Fibroblast of the aortic adventitia (primary cell): ENCODE data around the genes GADL1, CMTM7 and CCR4.

DNA sequence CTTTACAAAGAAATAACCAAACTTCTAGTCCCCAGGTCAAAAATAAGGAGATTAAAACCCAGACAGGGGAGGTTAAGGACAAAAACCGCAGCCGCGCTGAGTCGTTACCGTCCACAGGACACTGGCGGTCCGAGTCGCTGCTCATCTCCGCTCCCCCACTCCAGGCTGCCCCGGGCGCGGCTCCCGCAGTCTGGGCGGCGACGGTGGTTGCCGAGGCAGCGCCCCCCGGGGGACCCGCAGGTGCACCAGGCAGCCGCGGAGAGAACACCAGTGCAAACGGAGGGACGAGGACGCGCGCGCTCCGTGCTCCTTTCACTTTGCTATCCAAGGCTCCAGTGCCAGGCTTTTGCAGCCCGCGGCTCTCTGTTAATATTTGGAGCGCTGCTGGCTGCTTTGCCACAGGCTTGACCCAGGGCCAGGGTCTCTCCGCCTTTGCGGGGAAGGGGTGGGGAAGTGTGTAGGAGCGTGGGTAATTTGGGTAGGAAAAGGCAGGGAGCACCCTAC, at the start of gene GADL1:
Gene GADL1, minus strand, starts transcription at position 192 of the 504 bp plus-strand sequence.
- CAGE, long polyA plus RNA, result no peak

DNA sequence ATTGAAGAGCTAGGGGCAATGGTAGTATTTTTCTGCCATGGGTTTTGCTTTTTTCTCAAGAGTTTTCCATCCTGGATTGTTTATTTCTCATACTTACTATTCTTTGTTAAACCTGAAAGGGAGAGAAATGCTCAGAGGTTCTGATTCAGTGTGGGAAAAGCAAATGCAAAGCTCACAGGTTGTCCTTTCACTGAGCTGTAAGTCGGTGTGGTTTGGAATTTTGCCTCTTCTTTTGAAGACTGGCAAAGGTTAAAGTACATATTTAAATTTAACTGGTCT, 247.0 kb upstream of the STT3B start:
- CAGE, long polyA plus RNA, result no peak

DNA sequence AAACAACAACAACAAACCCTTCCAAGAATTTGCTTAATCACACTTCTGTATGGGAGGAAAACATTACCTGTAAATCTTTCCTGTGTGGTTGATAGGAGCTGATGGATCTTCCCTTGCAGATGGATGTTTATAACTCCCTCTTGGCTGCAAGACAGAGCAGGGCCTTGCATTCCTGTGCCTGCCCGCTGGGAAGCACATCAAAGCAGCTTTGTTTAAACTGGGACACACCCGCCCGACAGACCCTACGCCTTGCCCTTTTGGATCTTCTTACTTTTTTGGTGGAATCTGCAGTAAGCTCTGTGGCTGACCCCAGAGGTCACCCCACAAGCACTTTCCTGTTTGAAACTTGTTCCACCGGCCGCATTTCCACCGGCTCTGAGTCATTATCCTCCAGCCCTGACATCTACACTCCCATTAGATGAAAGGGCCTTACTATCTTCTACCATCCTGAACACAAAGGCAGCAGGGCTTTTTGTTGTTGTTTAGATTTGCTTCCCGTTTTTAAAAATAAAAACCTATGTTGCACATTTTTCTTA, 244.1 kb upstream of the STT3B start:
- CAGE, long polyA plus RNA, result no peak

DNA sequence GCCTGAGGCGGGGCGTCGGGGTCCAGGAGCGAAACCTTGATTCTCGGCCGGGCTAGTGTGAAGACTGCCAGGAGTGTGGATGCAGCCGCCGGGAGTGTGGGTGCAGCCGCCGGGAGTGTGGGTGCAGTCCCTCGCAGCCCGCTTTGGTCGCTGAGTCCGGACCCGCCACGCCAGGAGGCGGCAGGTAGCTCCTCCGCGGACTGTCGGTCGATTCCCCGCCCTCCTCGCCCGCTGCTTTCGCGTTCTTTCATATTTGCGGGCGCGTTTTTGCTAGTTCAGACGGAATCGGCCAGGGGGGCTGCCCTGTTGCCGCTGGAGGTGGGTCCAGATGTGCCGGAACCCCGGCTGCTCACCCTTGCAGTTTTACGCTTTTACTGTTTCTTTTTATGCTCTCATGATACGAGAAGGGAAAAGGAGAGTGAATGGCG, 792 bp downstream of the STT3B start:
- CAGE, long polyA plus RNA, result no peak

- CAGE, long polyA plus RNA, result no peak
Observed at GRCh38 chr3:31535887-31536354, 3.2 kb downstream of the STT3B start.

GRCh38 chr3:31542208-31542722, 9.5 kb downstream of the STT3B start:
- CAGE, long polyA plus RNA, result no peak

- CAGE, long polyA plus RNA, result no peak
Observed at GRCh38 chr3:31624721-31625197, 92.0 kb downstream of the STT3B start.

- CAGE, long polyA plus RNA, result no peak
Observed at GRCh38 chr3:31635833-31636416, 103.2 kb downstream of the STT3B start.

- CAGE, long polyA plus RNA, result no peak
Observed at GRCh38 chr3:31636417-31637626, 104.1 kb downstream of the STT3B start.

DNA sequence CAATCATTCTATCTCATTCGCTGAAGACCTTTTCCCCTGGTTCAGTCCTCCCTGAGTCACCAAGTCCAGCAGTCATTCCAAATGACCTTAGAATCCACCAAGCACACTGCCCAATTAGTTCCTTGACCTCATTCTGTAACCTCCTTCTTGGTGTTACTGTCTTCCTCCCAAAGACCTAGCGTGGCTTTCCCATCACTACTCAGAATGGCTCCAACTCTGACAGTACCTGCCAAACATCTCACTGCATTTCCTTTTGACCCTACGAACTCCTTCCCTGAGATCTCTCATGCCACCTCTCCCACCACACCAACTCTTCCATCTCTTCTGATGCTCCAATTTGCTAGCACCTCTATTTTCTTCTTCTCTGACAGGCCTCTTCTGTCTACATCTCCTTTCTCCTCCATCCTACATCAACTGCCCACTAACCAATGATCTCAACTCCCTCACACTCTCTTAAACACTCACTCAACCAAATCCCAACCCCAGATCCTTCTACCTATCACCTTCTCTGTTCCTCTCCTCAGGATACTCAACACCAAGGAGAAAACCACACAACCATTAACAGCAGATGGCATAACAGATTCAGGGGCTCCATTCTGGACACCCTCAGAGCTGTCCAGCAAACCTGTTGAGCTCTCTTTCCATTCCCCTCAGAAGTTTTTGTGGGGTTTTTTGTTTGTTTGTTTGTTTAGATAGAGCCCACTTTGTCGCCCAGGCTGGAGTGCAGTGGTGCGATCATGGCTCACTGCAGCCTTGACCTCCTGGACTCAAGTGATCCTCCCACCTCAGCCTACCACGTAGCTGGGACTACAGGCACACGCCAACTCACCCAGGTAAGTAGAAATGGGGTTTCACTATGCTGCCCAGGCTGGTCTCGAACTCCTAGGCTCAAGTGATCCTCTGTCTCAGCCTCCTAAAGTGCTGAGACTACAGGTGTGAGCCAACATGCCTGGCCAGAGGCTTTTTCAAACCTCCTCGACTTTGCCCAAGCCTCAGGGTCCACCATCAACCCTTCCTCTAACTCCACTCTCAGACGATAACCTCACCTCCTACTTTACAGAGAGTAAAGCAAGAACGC, 42.9 kb downstream of the OSBPL10 start:
- CAGE, long polyA plus RNA, result no peak

DNA sequence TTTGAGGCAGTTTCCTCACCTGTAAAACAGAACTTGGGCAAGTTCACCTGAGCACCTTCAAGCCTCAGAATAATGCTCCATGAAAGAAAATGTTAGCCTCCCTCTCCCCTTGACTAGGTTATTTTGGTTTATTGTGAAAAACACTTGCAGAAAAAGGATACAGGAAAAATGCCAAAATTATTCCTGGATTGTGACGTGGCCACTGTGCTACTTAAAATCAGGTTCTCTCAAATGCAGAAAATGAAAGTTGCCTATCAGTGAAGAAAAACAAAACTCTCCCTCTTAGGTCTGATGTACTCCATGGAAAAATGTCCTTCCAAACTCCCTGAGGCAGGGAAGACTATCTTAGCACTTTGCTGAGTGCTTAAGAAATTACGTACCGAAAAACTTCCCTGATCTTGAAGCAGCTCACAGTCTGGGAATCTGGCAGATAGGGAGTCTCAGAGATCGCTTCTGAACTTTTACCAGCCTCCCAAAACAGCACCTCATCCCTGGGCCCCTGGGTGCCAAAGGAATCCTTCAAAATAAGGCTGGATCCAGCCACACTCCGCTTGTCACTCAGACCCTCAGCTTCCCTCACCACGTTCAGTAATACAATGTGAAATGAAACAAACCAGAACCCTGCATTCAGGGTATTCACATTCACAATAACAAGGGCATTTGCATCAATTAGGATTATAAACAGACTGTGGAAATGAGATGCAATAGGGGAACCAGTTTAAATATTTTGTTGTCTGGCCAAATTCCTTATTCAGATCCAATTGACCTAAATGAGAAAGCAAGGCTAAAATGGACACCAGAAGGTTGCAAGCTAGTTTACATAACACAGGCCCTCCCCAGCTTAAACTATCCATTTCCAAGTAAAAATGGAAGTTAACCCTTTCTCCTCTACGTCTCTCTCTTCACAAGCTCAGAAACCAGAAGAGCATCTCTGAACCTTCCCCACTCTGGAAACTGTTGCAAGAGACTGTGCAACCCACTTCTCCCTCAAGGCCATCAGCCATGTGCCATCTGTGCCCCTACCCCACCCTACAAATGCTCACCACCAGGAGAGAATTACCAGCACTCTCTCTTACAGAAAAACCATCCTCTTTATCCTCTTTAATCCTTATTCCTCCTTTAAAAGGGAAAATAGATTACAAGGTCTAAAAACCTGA, 20.9 kb downstream of the OSBPL10 start:
- CAGE, long polyA plus RNA, result no peak

DNA sequence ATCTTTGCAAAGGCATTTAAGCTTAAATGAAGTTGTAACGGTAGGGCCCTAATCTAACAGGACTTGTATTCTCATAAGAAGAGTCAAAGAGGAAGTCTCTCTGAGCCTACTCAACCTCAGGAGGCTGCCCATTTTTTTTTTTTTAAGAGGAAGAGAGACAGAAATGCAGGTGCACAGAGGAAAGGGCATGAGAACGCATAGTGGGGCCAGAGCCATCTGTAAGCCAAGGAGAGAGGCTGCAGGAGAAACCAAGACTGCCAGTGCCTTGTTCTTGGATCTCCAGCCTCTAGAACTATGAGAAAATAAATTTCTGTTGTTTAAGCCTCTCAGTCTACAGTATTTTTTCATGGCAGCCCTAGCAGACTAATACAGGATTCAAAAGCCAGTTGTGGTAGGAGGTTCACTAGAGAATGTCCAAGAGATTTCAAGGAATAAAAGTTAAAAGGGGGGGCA, 28.5 kb downstream of the ZNF860 start:
- CAGE, long polyA plus RNA, result no peak

- CAGE, long polyA plus RNA, result no peak
Observed at GRCh38 chr3:32391234-32391961, at the start of gene CMTM7. Gene CMTM7 (plus strand): TSS chr3:32391853.

DNA sequence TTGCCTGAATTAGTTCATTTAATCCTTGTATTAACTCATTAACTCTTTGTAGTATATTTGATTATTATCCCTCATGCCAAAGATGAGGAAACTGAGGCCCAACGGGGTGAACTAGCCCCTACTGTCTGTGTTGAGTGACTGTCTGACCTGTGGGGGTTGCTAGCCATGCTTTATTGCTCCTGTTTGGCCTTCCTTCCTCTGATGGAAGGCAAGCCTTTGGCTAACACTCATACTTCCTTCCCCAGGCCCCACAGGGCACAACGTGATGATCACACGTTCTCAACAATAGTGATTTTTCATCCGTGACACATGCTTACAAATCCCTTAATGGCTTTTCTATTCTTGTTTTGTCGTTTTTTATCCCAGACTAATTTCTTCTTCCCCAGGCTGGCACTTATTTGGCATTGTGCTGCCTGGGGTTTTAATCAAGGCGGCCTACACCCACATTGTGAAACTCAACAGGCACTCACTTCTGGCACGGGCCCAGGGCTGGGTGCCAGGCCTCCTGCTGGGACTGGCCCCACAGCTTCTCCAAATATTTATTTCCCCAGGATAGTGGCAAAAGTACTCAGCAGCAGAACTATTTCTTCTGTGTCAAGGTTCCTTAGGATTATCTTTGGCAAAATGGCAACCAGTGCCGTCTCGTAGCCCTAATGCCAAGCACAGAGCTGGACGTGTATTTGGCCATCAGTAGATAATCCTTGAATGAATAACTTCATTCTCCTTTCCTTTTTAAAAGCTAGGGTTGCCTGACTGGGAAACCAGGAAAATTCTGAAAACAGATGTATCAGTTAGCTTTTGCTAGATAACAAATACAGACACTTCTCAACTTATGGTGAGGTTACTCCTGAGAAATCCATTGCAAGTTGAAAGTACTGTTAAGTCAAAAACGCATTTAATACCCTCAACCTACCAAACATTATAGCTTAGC, 30.5 kb downstream of the CMTM7 start:
- CAGE, long polyA plus RNA, result no peak

- CAGE, long polyA plus RNA, result no peak
Observed at GRCh38 chr3:32459822-32460995, 42.4 kb downstream of the CMTM6 start.

- CAGE, long polyA plus RNA, result no peak
Observed at GRCh38 chr3:32503102-32503238, 318 bp upstream of the CMTM6 start.

GRCh38 chr3:32868791-32869080, 50.9 kb downstream of the TRIM71 start:
- CAGE, long polyA plus RNA, result no peak

GRCh38 chr3:32951313-32951758, at the start of gene CCR4:
Gene CCR4 (plus strand): TSS chr3:32951644.
- CAGE, long polyA plus RNA, result no peak

GRCh38 chr3:32952521-32953248, 1.2 kb downstream of the CCR4 start:
- CAGE, long polyA plus RNA, result no peak

GRCh38 chr3:32989509-32989891, 38.1 kb downstream of the CCR4 start:
- CAGE, long polyA plus RNA, result no peak